Cardiac ventricle fibroblast (primary cell): ENCODE results near the genes RELL1, TLR6 and WDR19.

DNA sequence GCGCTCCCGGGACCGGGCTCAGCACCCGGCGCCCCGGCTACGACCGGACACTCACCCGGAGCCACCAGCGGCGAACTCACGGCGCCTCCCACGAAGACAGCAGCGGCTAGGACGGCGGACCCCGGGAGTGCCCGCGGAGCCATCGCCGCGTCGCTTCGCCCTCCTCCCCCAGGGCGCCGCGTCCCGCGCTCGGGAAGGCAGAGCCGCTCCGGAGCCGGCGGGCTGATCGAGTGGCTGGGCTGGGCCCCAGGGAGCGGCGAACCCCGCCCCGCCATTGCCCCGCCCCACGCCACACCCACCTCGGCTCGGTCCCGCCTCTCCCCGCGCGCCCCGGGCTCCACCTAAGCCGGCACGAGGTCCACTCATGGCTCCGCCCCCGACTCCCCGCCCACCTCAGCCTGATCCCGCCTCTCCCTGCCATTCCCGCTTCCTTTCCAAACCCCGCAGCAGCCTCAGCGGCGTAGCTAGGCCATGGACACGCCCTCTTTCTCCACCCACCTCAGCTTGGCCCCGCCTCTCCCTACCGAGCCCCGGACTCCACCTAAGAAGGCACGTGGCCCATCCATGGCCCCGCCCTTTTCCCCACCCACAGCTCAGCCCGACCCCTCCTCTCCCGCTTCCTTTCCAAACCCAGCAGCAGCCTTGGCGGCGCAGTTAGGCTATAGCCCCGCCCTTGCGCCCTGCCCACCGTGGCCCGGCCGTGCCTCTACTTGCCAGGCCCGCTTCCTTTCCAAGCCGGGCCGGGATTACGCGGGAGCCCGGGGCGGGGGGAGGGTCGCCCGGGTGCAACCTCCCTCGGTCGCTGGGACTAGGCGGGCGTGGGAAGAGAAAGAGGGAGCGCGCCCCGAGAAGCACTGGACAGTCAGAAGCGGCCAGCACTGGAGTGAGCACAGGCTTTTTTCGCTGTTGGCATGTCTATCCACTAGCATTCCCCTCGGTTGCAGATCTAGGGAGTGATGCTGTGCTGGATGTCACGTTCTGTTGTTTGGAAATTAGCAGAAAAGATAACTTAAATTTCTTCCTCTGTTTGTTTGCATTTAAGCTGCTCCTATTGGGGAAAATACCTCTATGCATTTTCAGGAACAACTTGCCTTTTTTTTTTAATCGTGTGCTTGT lies at the start of gene RELL1:
RELL1 (minus strand) TSS at position 232 of the 1,116 bp plus-strand sequence.
- RAMPAGE, long total RNA = no peak

DNA sequence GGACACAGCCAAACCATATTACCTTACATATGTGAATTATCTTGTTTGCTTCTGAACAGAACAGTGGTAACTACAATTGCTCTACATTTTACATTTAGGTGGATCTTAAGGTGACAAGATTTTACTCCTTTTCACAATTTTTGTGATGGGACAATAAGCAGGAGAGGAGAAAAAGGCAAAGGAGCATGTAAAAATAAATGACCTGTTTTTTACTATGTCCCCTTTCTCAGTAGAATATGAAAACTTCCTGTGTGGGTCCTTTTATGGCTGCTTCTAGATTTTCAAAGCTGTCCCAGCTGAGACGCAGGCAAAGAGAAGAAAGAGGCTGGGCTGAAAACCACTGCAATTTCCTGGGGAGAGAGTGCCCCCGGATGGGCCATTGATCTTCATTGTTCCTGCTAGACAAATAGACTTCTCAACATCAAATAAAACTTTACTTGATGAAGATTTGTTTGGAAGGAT lies 45.8 kb upstream of the PGM2 start:
- RAMPAGE, long total RNA = no peak

- RAMPAGE, long total RNA = no peak
Measured at GRCh38 chr4:37936879-37937313, 23.3 kb upstream of the PTTG2 start.

DNA sequence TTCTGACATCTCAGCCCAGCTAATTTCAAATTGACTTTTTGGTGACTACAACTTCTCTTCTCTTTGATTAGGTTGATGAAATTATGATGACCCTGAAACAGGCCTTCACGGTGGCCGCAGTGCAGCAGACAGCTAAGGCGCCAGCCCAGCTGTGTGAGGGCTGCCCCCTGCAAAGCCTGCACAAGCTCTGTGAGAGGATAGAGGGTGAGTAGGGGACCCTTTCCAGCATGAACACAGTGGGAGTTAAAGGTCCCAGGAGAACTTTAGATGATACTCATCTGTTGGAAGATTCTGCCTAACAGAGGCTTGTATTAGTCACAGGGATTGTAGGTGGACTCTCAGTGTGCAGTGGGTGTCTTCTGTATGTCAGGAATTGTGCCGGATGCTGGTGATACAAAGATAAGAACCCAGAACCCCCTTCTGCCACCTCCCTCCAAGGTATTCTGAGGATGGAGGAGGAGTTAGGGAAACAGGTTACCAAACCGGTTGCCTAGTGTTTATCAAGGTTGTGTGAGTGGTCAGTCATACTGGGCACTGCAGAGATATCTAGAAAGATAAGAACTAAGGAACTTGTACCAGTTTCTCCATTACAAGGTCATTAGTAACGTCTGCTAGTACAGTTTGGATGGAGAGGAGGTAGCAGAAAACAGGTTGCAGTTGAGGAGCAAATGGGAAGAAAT lies 61.5 kb downstream of the PTTG2 start:
- RAMPAGE, long total RNA = no peak

DNA sequence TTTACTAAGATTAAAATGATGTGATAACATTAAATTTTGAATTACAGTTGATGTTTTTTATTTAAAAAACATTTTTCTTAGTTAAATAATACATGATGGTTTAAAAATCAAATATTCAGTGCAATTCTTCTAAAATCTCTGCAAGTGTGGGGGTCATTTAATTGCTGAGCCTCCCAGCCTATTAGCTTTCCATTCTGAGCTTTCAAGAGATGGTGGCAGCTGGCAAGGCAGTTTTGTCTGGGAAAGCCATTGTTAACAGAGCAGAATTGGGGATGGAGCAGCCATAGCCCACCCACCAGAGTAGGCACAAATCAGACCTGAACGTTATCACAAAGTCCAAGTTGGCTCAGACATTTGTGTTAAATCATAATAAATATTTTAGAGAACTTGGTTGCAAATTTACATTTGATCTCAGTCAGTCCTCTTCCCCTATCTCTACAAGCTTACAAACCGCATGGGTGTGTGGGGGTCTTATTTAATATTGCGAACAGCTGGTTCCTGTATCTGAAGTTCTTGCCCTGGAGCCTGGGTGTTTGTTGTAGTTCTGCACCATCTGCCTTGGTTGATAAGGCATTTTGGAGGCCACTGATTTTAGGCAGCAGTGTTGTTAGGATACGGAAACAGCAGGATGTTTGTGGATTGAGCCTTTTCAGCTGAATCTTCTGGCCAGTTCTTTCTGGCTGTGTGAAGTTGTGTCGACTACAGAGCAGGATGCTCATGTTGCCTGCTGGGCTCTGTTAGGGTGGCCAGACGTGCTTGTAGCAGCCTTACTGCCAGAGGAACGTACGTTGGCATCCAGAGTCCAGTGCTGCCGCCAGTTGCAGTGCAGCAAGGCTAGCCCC lies 134.0 kb downstream of the PTTG2 start:
- RAMPAGE, long total RNA = no peak

- RAMPAGE, long total RNA = no peak
Measured at GRCh38 chr4:38132886-38133580, 172.8 kb downstream of the PTTG2 start.

GRCh38 chr4:38231644-38231908 lies 271.4 kb downstream of the PTTG2 start:
- RAMPAGE, long total RNA = no peak

GRCh38 chr4:38310610-38310967 lies 350.4 kb downstream of the PTTG2 start:
- RAMPAGE, long total RNA = no peak

DNA sequence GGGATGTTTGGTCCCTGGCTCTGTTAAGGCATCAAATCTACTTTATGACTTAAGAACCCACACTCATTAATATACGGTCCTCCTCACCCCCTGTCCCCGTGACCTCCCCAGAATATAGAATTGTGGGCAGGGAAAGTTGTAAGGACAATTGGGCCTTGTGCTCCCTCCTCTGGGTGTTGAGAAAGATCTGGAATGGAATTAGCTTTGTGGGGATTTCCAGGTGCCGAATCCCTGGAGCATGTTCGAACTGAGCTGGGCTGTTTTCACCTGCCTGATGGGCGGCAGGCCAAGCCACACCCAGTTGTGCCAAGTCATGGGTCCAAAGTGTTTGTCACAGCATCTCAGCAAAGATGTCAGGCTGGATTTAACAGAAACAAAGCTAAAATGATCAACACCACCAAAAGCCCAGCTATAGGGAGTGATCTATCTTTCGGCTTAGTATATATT lies 349.3 kb upstream of the KLF3 start:
- RAMPAGE, long total RNA = no peak

DNA sequence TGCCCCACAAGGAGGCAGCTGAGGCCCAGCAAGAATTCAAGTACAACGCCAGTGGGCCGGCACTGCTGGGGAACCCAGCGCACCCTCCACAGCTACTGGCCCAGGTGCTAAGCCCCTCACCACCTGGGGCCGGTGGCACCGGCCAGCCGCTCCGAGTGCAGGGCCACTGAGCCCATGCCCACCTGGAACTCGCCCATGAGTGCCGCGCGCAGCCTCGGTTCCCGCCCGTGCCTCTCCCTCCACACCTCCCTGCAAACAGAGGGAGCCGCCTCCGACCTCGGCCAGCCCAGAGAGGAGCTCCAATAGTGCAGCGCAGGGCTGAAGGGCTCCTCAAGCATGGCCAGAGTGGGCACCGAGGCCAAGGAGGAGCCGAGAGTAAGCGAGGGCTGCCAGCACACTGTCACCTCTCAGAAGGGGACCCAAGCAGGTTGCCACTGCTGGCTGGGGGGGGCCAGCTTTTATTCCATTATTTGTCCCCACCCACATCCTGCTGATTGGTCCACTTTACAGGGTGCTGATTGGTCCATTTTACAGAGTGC lies 338.9 kb upstream of the KLF3 start:
- RAMPAGE, long total RNA = no peak

DNA sequence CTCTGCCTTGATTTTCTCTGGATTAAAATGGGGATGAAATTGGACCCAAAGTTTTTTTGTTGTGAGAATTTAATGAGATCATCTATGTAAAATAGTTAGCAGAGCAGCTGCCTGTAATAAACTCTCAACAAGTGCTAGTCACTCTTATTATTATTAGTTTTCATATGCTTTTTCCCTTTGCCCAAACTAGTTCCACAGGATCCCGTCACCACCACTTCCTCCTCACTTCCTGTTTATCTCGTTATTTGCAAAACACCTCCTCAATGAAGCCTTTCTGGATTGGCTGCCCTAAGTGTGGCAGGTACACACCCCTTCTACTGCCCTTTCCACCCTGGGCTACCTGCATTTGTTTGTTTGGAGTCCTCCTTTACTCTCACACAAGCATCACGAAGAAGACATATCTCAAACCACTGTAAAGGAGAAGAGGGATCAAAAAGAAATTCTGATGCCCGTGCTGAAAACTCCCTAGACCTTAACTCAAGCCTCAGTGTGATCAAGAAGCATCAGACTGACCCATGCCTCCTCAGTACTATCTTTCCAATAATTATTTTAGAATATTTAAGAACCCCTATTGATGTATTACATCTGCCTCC lies 54.3 kb upstream of the KLF3 start:
- RAMPAGE, long total RNA = no peak

GRCh38 chr4:38701674-38702265 lies 37.8 kb downstream of the KLF3 start:
- RAMPAGE, long total RNA = no peak

DNA sequence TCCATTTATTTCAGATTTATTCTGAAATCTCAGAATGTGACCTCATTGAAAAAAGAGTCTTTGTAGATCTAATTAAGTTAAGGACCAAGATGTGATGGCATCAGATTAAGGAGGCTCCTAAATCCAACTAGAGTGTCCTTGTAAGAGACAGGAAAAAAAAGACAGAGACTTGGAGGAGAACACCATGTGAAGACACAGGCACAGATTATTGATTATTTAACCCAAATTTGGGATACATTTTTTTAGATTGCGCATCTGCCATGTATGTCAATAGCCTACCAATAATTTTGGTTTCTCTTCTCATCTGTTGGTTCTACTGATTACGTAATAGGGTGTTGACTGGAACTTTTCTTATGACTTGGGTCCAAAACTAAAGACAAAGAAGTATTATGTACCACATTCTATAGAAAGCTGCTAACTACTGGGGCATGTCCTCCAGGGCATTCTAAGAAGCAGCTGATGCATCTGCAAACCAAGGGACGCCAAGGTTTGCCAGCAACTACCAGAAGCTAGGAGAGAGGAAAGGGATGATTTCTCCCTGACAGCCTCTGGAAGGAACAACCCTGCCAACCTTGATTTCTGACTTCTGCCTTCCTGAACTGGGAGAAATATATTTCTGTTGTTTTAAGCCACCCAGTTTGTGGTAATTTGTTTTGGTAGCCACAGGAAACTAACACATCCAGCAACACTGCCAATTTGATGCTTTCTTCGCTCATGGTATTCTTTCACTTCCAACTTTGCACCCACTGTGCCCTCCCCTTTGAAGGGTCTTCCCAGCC lies 15.7 kb upstream of the TLR1 start:
- RAMPAGE, long total RNA = no peak

DNA sequence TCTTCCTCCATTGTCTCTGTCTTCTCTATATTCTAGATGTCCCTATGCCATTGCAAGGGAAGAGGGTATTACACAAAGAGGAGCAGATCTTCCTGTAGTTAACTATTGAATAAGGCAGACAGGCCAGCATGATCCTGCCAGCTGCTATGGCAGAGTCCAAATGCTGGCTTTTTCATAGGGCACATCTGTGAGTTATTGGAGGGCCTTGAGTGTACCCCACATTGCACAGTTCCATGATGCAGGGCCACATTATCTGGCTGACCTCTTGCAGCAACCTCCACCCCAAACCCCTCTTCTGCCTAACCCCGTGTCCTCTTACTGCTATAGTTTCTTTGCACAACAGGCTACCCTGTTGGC lies 20.8 kb upstream of the TLR1 start:
- RAMPAGE, long total RNA = no peak

GRCh38 chr4:38856497-38857142 lies at the start of gene TLR6:
TSS of gene TLR6 (minus strand) at chr4:38856817.
- RAMPAGE, long total RNA = no peak

DNA sequence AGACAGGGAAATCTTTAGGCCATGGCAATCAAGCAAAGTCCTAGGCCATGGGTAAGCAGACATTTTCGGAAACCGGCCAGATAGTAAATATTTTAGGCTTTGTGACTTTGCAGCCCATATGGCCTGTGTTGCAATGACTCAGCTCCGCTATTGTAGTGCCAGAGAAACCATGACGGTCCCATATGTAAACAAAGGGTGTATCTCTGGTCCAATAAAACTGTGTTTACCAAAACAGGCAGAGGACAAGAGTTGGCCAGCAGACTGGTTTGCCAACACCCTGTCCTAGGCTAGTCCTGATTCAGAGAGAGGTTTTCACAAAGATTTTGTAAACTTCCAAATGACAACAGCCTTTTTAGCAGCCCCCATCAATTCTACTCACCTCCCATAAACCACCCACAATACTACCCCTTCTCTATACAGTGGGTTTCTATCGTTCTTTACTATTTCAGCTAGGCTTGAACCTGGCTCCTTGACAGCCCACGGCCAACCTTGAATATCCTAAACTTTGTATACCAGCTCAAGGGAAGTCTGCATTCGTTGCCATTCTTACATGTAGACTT lies 5.1 kb downstream of the FAM114A1 start:
- RAMPAGE, long total RNA = no peak

DNA sequence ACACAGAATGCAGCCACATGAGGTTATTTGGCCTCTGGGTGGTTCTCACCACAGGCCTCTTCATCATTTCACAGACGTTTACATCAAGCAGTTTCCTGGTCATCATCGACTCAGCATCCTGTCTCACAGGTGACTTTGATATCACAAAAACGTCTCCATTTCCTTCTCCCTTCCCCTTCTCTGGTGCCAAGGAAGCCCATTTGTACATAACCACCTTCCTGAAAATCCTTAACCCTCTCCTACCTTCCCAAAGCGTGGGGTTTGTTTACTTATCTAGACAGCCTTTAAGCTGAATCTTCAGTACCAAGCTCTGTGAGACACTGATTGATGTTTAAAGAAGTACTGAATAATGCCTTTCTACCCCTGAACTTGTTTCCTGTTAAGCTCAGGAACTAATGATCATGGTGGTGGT lies 81.9 kb downstream of the FAM114A1 start:
- RAMPAGE, long total RNA = no peak

- RAMPAGE, long total RNA = no peak
Measured at GRCh38 chr4:39030013-39030683, 2.1 kb downstream of the TMEM156 start.

- RAMPAGE, long total RNA = no peak
Measured at GRCh38 chr4:39045801-39046423, 13.7 kb upstream of the TMEM156 start.

GRCh38 chr4:39181872-39182857 lies at the start of gene WDR19:
TSS of gene WDR19 (plus strand) at chr4:39182529.
- RAMPAGE, long total RNA = no peak